Epithelial cell of prostate (primary cell): Measurements from ENCODE around the gene ACTR3B.

- RRBS = no CpG with 5 or more reads among the region's 13 CpGs
Observed at GRCh38 chr7:151720925-151721646, 155.8 kb downstream of the PRKAG2 start.

- RRBS = no CpG with 5 or more reads among the region's 11 CpGs
Observed at GRCh38 chr7:151725111-151725502, 151.8 kb downstream of the PRKAG2 start.

DNA sequence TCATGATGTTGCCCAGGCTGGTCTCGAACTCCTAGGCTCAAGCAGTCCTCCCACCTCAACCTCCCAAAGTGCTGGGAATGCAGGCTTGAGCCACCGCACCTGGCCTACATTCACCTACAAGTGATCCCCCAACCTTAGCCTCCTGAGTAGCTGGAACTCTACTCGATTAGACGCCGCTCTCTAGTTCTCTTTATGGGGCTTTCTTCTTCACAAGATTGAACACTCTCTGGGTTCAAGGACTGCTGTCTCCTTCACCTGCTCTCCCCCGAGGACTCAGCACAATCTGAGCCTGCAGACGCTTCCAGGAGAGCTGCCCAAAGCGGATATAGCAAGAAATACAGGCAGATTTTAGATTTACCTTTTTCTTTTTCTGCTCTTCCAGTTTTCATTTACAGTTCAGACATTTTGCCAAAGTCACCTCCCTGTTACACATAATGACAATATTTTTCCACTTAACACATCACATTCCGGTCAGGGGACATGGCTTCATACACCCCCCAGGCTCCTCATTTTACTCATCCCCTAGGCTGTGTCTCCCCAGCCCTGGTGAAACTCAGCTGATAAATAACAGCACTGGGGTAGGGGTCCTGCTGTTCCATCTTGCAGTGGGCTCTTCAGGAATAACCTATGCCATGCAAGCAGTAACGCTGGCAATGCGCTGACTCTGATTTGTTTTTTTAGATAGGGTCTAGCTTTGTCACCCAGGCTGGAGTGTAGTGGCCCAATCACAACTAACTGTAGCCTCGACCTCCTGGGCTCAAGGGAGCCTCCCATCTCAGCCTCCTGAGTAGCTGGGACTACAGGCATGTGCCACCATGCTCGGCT lies 142.8 kb downstream of the PRKAG2 start:
- RRBS = no CpG with 5 or more reads among the region's 13 CpGs

GRCh38 chr7:151758945-151759649 lies 117.8 kb downstream of the PRKAG2 start:
- RRBS = no CpG with 5 or more reads among the region's 18 CpGs

DNA sequence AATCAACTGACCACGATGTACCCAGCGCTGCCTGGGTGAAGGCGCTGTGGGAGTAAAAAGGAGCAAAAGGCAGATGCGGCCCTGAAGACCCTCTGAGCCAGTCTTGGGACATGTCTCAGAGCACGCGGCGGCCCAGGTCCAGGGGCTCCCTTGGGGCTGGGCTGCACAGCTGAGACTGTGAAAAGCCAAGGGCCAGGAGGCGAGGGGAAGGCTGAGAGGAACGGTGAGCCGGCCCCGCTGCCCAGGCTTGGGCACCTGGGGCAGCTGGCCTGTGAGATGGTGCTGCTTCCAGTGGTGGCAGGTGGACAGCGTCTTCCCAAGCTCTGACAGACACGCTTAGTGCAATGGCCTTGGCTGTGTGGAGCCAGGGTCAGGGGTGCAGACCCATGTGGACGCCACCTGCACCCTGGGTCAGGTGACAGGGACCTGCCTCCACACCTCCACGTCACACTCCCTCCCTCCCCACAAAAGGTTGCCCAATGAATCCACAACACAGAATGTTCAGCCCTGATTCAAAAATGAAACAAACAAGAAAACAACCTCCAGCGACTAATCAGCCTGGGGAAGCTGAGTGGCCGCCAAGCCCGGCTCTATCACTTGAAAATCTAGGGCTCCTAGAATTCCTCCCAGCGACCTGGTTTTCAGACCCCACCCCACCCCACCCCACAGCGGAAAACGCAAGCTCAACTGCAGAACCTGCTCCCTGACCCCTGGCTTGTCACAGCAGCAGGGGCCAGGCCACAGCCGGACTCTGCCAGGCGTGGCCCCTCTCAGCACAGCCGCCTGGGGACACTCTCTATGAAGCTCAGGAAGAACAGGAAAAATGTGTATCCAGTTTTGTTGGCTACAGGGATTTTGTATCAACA lies 54.3 kb downstream of the PRKAG2 start:
- RRBS = no CpG with 5 or more reads among the region's 24 CpGs

- RRBS = no CpG with 5 or more reads among the region's 10 CpGs
Observed at GRCh38 chr7:151855178-151855625, 21.7 kb downstream of the PRKAG2 start.

DNA sequence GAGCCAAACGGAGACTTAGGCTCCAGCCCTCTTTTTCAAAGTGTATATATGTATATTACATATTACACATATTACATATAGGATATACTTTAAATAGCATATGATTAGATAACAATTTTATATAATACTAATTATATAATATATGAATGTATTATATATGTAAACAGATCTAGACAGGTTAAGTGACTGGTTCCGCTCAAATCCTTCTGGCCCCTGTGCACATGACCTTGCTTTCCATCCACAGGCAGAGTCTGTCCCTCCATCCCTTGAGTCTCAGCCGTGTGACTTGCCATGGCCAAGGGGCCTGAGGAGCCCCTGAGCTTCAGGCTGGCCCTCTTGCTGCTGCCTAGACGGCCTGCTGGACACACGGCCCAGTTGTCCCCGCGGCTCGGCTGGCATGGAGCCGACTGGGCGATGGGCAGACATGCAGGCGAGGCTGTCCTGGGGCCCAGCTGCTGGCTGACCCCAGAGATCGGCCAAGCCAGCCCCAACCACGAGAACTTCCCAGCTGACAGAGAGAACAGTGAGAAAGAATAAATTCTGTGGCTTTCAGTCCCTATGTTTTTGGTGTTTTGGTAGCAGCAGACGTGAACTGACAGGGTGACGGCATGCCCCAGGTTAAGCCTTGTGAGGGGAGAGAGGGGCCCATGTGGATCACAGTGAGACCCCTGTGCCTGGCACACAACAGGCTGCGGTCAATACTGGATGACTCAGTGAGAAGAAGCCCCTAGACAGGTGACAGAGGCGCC lies 11.9 kb downstream of the PRKAG2 start:
- RRBS = no CpG with 5 or more reads among the region's 17 CpGs

DNA sequence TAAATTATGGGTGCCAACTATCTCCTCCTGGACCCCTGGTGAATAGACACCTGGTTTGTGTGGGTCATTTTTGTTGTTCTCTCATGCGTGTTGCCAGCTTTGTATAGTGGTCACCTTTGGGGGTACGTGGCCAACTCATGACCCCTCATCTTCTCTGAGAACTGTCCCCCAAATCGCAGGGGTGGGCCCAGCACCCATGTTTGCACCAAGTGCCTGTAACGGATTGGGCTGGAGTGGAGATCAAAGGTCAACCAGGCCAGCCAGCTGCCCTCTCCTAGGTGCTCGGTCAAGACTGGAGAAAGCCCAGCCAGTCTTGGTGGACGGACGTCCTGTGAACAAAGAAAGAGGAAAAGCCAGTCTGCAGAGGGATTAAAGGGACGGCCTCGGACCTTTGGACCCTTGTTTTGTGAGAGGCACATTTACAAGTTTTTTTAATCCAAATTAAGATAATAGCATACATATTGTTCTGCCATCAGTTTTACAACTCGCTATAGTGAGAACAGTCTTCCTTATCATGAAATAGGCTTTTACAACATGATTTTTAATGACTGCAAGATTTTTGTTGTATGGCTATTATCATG lies 31.8 kb upstream of the GALNTL5 start:
- RRBS = no CpG with 5 or more reads among the region's 10 CpGs

DNA sequence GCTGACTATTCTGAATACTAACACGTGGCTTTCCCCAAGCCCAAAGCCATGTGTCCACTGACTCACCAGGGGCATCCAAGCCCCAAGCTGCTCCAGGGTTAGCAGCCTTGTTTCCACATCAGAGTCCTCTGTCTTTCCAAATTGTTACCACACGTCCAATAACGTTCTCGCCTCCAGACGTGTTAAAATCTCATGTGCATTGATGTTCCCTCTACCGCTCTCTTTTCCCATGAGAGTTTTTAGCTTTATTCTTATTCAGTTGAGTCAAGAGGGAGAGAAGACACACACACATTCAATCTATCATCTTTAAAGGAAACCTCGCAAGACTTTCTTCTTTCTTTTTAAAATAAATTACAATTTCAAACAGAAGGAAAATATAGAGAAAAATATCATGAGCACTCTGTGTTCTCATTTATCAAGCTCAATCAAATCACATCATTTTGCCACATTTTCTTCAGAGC lies 8.9 kb downstream of the GALNTL5 start:
- RRBS = no CpG with 5 or more reads among the region's 7 CpGs

DNA sequence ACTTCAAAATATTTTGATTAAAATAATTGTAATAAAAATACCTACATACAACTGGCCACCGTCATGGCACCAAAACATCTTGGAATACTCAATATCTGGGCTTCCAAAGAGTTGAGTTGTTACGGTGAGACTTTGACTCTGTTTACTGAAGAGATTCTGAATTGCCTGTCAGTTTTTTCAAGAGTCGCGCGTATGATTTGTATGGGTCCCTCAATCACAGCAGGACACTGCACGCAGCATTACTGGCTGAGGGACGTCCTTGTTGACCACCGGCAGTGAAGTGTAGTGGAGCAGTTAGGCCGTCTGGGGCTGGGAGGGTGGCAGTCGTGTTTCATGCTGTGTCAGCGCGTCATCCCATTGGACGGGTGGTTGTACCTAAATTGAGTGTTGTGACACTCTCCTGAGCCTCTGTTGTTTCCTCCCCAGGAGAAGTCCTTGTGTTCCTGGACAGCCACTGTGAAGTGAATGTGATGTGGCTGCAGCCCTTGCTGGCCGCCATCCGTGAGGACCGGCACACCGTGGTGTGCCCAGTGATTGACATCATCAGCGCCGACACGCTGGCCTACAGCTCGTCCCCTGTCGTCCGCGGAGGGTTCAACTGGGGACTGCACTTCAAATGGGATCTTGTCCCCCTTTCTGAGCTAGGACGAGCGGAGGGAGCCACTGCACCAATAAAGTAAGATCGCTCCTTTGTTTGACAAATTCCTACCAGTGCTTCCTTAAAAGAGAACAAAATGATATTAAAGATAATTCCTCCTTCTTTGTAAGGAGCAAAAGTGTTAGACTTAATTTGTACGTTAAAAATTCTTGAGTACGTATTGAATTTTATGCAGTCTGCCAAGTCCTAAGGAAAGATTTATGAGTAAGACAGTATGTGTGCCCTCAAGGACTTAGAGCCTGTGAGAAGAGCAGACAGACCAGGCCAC lies 82.4 kb downstream of the GALNT11 start:
- RRBS = no CpG with 5 or more reads among the region's 29 CpGs

GRCh38 chr7:152116819-152117574 lies 91.5 kb downstream of the GALNT11 start:
- RRBS = no CpG with 5 or more reads among the region's 14 CpGs

GRCh38 chr7:152130753-152131609 lies 105.5 kb downstream of the GALNT11 start:
- RRBS = 94% methylated on average over 4 of the region's 35 CpGs

DNA sequence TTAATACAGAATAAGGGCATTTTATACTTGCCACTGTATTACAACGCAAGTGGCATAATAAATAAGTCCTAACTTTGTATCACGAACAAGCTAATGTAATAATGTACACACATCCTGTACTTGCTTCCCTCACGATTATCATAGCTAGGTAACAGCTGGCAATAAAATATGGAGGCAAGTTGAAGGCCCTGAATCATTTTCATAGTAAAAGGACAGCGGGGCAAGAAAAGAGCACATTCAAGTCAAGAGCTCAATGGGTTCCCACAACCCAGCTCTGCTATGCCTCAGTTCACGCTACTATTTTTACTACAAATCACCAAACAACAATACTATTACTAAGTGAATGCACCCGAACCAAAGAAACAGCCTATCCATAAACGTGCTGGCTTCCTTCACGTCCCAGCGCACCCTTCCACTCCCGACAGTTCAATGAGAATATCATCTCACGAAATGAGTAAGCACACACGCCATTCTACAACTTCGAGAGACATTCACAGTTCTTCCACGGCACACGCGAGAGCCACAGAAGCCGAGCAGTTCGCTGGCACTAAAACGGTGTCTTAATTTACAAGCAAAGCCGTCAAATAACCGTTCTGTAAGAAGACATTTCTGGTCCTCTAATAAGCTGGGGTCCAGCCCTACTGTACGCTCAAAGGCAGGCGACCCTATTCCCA lies 1.5 kb downstream of the KMT2C start:
- RRBS = no CpG with 5 or more reads among the region's 23 CpGs

DNA sequence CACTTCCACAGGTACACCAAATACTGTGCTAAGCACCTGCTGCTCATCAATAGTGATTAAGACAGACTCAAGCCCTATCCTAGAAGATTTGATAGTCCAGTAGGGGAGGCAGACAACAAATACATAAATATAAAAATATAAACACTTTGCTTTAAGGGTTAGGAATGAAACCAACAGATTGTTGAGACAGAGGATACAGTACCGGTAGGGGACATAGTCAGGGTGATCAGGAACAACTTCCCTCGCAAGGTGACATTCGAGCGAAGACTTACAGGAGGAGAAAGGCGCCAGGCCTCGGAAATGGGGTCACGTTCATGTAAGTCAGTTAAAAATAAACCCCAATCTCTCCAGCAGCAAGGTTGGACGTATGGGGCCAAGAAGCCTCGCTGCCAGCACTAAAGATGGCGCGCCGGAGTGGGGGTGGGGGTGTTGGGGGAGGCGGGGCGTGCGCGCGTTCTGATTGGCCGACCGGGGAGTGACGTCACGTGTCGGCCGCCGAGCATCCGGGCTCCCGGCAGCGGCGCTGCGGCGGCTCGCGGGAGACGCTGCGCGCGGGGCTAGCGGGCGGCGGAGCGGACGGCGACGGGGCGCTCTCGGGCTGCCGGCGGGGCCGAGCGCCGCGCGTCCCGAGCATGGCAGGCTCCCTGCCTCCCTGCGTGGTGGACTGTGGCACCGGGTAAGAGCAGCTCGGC lies at the start of gene ACTR3B:
TSS of gene ACTR3B (plus strand) at position 502 of the 692 bp plus-strand sequence.
- RRBS = 1% methylated on average over 34 of the region's 56 CpGs

GRCh38 chr7:152807855-152808180 lies 48.3 kb downstream of the ACTR3B start:
- RRBS = no CpG with 5 or more reads among the region's 4 CpGs

DNA sequence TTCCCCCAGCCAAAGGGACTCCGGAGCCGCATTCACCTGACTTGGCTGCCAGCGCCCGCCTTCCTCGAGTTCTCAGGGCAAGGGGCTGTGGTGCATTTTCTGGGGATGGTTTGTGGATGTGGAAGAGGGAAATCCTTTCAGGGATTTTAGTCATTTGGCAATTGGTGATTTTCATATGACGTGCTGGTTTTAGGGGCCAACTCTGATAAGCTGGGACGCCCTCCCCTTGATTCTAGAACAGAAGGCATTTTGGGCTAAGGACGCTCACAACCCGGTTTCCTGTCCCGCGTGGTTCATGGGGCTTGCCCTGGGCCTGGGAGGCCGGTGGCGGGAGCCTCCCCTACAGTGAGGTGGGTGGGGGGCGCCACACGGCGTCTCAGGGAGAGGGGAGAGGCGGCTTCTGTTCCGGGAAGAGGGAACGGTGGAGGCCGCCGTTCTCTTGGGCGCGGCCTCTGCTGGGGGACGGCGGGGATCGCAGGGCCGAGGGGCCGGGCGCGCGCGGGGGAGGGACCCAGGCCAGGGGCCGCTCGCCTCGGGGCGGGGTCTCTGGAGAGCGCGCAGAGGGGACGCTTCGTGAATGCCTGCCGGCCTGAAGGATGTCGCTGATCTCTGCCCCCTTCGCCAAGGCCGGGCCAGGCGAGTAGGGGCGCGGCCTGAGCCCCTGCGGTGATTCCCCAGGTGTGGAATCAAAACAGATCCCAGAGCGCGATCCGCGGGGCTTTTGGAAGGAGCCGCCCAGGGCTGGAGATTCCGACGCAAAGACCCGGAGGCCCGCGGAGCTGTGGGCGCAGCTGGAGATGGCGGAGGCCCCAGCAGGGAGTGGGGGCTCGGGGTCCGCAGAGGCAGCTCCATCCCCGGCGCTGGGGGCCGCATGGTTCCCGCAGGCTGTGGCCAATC lies 165.7 kb downstream of the ACTR3B start:
- RRBS = 3% methylated on average over 36 of the region's 66 CpGs

DNA sequence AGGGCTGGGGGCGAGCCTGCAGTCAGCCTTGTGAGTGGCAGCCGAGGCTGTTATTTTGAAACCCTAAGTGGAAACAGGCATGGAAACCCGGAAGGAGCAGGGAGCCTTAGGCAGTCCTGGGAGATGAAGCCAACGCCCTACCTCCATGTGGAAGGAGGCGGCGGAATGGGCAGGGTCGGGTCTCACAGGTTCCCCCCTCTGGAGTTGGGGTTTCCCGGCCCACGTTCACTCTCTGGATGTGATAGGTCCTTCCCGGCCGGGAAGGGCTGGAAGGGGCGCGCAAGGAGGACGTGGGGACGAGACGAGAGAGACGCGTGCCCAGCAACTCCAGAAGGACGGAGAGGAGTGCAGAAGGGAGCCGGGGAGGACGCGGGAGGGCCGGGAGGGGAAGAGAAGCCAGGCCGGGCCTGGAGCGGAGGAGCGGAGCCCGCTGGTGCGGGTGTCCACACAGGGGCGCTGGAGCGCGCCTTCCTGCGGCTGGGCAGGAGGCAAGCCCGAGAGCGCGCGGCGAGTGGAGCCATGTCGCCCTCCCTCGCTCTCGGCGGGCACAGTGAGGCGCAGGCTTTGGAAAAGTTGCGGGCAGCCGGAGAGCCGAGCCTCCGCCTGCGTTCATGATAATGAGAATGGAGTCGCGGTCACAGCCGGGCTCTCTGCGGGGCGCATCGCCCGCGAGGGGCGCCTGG lies 987 bp upstream of the DPP6 start:
- RRBS = no CpG with 5 or more reads among the region's 56 CpGs

DNA sequence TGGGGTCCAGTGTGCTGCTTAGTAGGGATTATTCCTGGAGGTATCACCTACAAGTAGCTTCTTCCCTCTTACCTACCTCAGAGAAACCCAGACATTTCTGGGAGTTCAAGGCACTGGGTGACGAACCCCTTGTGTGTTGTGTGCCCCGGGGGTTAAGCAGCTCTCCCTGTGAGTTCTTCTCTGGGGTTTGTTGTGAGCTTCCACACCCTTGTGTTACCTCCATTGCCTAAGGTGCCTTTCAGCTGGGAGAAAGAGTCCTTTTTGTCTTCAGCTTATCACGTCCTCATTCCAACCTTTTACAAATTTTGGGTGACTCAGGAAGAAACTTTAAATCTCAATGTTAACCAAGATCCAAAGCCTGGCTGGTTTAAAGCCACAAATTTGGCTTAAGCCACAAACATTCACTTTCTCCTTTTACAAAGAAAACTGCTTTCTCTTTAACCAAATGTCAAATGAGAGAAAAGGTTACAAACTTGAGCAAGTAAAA lies 75.0 kb downstream of the PAXIP1 start:
- RRBS = no CpG with 5 or more reads among the region's 3 CpGs

DNA sequence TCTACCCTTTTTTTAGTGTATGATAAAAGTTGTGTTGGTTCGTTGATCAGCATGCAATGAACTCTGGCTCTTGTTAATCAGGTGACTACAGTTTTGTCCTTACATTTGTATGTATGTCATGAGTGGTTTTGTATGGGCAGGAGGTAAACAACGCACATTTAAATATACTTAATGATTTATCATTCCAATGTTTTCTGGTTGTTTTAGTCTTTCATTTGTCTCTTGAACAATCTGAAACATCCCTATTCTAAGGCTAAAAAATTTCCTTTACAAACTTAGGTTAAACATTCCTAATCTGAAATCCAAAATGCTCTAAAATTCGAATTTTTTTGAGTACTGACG lies 1.7 kb upstream of the PAXIP1 start:
- RRBS = no CpG with 5 or more reads among the region's 4 CpGs

GRCh38 chr7:155244484-155245018 lies 53.1 kb upstream of the INSIG1 start:
- RRBS = no CpG with 5 or more reads among the region's 7 CpGs